ENCODE measurements around a stretch of chr2.

DNA sequence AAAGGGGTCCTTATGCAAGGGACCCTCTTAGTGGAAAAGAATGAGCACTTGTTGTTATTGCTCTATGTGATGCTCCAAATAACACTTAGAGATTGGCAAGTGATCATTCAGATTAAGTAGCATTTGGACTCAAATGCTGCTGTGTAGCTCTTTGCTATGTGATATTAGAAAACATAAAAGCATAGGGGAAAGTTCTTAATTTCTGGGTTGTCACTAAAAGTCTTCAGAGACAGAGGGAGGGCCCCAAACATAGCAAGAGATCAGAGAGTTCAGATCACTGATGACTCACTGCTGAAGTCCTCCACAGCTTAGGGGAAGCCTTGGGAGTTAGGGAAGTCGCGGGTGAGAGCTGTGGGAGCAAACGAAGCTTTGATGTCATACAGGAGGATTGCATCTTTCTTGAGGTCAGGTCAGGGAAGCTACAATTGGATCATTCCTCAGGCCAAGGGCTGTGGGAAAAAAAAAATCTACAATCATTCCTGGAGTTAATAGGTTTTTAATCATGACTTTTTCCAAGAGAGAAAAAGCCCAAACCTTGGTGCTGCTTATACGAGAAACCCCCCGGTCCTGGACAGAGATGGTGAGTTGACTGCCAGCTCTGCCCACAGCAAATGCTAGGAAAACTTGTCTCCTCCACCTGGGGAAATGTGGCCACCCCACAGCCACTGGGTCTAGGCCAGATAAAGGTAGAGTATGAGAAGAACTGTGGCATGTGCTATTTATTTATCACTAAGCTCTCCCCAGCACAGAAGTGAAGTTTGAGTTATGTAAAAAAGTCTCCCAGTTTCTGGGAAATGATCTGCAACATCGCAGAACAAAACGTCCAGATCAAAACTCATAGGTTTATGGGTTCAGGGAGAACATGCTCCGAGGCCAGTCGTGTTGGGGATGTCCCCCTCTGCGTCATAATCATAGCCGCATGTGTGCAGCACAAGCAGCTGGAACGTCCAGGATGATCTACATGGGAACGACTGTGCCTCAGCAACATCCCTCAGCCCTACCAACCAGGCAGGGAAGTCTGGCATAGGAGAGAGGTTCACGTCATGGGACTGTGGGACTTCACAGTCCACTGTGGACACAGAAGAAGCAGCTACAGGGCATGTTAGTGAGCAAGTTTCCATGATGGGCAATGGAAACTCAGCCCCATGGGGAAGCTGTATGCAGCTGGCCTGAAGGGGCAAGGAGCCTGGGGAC, 96.4 kb downstream of the COPS8 start:
- RRBS = no CpG with 5 or more reads among the region's 14 CpGs
CAGE:
- cytosol, long polyA plus RNA = no peak
- long polyA plus RNA = no peak
- nucleus, long polyA plus RNA = no peak

DNA sequence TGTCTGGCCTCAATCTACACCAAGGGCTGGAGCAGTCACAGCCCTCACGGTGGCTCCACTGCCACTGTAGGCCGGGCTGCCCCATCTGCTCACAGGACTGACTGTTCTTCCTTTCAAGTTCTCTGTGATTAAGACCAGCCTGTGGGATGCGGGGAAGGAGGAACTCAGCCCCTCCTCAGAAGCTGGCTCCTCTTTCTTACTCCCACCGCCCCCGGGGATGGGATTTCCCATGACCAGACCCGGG, 106.0 kb downstream of the COPS8 start:
- RRBS = no CpG with 5 or more reads among the region's 6 CpGs
CAGE:
- cytosol, long polyA plus RNA = no peak
- long polyA plus RNA = no peak
- nucleus, long polyA plus RNA = no peak

GRCh38 chr2:237257463-237257958, 156.5 kb downstream of the COL6A3 start:
- RRBS = 7% methylated on average over 6 of the region's 10 CpGs
CAGE:
- cytosol, long polyA plus RNA = no peak
- long polyA plus RNA = no peak
- nucleus, long polyA plus RNA = start-site peak on the plus strand at chr2:237257802-237257835, 33 and 43 reads in 2 replicates

- RRBS = no CpG with 5 or more reads among the region's 10 CpGs
CAGE:
- cytosol, long polyA plus RNA = no peak
- long polyA plus RNA = no peak
- nucleus, long polyA plus RNA = no peak
Measured at GRCh38 chr2:237358982-237359629, 54.9 kb downstream of the COL6A3 start.

DNA sequence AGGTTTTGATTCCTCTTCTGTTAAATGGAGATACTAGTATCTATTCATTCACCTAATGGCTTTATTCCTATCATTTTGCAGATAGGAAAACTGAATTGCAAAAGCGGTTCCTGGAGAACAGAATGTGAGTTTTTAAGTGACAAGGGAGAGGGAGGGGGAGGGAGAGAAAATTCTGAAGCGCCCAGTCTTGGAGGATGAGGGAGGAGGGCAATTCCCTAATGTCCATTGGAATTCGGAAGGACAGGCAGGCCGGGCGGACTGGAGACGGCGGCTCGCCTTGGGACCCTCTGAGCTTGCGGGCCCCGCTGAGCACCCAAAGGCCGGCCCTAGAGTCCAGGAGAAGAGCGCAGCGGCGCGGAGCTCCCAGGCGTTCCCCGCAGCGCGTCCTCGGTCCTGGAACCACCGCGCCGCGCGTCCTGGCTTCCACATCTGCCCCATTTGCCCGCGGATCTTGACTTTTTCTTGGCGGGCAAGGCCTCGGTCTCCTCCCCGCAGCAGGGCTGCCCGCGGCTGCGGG, 807 bp upstream of the MLPH start:
- RRBS = 11% methylated on average over 8 of the region's 33 CpGs
CAGE:
- cytosol, long polyA plus RNA = no peak
- long polyA plus RNA = no peak
- nucleus, long polyA plus RNA = no peak

GRCh38 chr2:237498309-237498780, 11.3 kb downstream of the MLPH start:
- RRBS = no CpG with 5 or more reads among the region's 11 CpGs
CAGE:
- cytosol, long polyA plus RNA = no peak
- long polyA plus RNA = no peak
- nucleus, long polyA plus RNA = no peak

- RRBS = no CpG with 5 or more reads among the region's 18 CpGs
CAGE:
- cytosol, long polyA plus RNA = no peak
- long polyA plus RNA = no peak
- nucleus, long polyA plus RNA = start-site peak on the minus strand at chr2:237500644-237500771, 10 and 14 reads in 2 replicates
Measured at GRCh38 chr2:237500589-237501483, 13.8 kb downstream of the MLPH start.

DNA sequence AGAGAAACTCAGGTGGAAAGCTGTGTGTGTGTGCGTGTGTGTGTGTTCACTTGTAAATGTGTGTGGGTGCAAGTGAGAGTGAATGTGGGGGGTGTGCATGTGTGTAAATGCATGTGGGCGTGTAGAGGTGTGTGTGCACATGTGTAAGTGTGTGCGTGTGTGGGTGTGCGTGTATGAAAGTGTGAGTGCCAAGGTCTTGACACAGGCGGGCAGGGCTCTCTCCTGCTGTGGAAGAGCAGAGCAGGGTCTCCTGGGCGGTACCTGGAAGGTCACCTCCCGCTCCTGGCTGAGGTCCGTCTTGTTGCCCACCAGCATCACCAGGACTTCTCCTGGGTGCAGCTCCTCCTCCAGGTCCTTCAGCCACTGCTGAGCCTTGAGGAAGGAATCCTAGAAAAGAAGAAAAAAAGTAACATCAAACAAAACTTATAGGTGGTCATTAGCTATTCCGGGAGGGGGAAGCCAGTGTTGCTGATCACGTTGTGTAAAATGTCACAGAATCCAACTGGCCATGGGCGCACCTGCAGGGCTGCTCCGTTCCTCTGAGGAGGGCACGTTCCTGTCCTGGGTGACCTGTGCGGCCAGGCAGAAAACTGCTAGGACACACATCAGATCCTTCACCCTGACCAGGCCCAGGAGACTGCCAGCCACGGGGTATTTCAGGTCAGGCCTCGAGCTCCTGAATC, 10.8 kb downstream of the PRLH start:
- RRBS = no CpG with 5 or more reads among the region's 16 CpGs
CAGE:
- cytosol, long polyA plus RNA = no peak
- long polyA plus RNA = no peak
- nucleus, long polyA plus RNA = no peak

- RRBS = no CpG with 5 or more reads among the region's 9 CpGs
CAGE:
- cytosol, long polyA plus RNA = no peak
- long polyA plus RNA = no peak
- nucleus, long polyA plus RNA = no peak
Measured at GRCh38 chr2:237677842-237678472, 50.6 kb downstream of the LRRFIP1 start.

- RRBS = no CpG with 5 or more reads among the region's 2 CpGs
CAGE:
- cytosol, long polyA plus RNA = no peak
- long polyA plus RNA = no peak
- nucleus, long polyA plus RNA = no peak
Measured at GRCh38 chr2:237685235-237685588, 57.8 kb downstream of the LRRFIP1 start.

DNA sequence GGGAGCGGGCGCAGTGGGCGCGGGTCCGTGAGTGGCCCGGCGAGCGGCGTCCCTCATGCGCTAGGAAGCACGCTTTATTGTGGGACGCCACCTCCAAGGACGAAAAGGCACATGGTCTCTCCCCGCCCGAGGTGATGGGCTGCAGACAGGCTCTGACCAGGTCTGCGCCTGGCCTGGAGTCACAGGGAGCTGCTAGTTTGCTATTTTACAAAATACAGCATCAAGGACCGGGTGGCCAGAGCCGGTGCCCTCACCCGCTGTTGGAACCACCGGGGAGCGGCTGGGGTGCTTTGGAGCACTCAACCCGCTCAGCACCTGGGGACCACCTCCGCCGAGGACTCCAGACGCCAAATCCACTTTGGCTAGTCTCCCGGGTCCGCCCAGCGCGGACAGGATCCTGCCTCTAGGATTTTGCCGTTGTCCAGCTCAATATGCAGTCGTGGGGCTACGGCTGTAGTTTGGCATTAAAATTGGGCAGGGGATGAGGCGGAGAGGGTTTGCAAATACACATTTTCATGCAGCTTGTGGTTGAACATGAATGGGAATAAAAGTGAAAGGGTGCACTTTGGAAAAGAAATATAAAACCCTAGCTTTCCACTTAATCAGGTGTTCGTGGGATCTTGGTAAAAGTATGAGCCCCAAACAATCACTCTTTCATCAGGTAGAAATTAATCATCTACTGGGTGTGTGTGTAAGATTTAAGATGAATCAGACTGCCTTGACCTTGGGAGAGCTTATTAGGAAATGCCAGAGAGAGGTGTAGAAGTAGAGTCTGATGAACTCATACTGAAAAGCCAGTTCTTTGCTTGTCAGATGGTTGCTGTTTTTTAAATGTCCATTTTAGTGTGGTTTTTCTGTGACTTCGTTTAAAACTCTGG, 65.5 kb downstream of the LRRFIP1 start:
- RRBS = 2% methylated on average over 10 of the region's 35 CpGs
CAGE:
- cytosol, long polyA plus RNA = no peak
- long polyA plus RNA = no peak
- nucleus, long polyA plus RNA = no peak

DNA sequence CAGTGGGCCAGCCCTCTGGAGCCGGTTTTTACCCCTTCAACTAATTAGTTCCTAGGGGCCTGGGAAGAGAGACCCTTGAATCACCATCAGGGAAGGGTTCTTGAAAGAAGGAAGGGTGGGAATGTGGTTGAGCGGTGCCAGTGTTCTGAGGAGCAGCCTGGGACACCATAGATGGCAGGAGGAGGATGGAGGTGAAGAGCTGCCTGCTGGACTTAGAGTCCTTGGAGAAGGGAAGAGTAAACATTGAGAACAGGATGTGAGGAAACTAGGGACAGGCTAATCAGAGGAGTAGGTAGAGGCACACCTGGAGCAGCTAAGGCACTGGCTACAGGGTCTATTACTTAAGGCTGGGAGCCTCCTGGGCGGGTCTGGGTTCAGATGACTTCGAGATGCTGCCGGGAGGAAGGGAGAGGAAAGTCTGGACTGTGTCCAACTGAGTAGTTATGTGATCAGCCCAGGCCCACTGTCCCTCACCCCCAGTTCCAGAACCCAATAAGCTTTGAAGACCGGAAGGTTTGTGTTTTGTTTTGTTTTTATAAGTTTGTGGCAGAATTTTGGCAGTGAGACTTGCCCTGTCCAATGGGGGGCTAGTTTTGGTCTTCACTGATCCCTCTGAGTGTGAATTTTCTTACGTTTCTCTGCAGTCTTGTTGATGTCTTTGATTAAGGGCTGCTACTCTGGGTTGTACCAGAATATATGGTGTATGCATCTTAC, 66.3 kb downstream of the LRRFIP1 start:
- RRBS = 40% methylated on average over 2 of the region's 7 CpGs
CAGE:
- cytosol, long polyA plus RNA = no peak
- long polyA plus RNA = no peak
- nucleus, long polyA plus RNA = no peak

GRCh38 chr2:237715522-237716159, 82.9 kb upstream of the RBM44 start:
- RRBS = 54% methylated on average over 6 of the region's 13 CpGs
CAGE:
- cytosol, long polyA plus RNA = no peak
- long polyA plus RNA = no peak
- nucleus, long polyA plus RNA = no peak

DNA sequence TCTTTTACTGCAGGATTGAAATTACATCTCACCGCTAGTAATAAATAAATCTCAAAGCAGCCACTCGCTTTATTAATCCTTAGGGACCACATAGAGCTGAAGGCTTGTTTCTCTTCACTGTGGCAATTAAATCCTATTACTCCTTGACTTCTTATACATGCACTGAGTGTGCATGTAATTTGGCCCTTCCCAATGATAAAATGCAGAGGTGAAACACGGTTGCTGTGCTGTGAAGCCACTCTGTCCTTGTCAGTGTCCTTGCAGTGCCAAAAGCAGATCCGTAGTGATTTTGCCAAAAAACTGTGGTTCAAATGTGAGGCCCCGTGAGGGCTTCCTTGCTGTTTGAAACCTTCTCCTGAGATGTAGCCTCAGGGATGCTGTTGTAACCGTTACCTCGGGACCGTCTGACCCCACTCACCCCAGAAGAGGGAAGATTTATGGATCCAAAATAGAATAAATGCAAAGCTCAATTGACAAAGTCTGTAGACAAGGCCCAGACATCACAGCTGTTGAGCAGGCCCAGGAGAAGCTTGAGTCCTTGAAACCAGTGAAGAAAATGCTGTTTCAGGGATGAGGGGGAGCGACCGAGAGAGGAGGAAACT, 76.9 kb upstream of the RBM44 start:
- RRBS = no CpG with 5 or more reads among the region's 10 CpGs
CAGE:
- cytosol, long polyA plus RNA = no peak
- long polyA plus RNA = no peak
- nucleus, long polyA plus RNA = no peak

DNA sequence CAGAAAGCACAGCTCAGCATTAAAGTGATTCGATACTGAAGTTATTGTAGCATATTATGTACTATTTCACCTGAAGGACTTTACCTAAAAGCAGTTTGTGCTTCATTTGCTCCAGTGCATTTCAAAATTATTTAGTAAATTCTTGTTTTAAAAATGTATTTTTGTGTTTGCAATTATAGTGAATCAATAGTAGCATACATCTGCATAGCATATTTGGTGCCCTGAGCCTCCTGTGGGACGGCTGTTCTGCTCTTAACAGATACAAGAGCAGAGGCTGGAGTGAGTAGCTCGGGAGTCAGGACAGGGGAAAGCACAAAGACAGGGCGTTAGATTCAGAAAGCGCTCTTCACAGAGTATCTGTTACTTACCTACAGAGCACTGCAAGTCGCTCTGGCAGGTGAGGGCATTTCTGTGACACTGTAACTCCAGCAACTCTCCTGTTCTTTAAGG, 74.3 kb upstream of the RBM44 start:
- RRBS = no CpG with 5 or more reads among the region's 6 CpGs
CAGE:
- cytosol, long polyA plus RNA = no peak
- long polyA plus RNA = no peak
- nucleus, long polyA plus RNA = no peak

GRCh38 chr2:237730404-237730673, 68.2 kb upstream of the RBM44 start:
- RRBS = no CpG with 5 or more reads among the region's 2 CpGs
CAGE:
- cytosol, long polyA plus RNA = no peak
- long polyA plus RNA = no peak
- nucleus, long polyA plus RNA = no peak

GRCh38 chr2:237782160-237782416, 16.5 kb upstream of the RBM44 start:
- RRBS = no CpG with 5 or more reads among the region's 2 CpGs
CAGE:
- cytosol, long polyA plus RNA = no peak
- long polyA plus RNA = no peak
- nucleus, long polyA plus RNA = no peak

DNA sequence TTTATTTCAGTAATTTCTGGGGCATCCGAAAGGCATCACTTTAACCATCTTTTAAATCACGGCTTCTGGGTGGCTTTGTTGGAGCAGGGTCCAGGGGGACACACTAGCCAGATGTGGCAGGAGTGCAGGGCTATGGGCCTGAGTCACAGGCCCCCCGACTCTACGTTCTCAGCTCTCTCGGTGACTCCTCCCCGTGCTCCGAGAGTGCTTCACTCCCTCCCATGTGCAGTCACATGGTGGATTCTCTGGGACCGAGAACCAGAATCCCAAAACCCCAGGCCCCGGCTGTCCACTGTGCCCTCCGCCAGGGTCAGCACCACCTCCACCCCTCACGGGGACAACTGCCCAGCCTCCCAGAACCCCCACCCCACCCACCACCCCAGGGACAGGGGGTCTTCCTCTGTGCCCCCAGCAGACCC, 4.2 kb downstream of the RAMP1 start:
- RRBS = no CpG with 5 or more reads among the region's 11 CpGs
CAGE:
- cytosol, long polyA plus RNA = no peak
- long polyA plus RNA = no peak
- nucleus, long polyA plus RNA = no peak

DNA sequence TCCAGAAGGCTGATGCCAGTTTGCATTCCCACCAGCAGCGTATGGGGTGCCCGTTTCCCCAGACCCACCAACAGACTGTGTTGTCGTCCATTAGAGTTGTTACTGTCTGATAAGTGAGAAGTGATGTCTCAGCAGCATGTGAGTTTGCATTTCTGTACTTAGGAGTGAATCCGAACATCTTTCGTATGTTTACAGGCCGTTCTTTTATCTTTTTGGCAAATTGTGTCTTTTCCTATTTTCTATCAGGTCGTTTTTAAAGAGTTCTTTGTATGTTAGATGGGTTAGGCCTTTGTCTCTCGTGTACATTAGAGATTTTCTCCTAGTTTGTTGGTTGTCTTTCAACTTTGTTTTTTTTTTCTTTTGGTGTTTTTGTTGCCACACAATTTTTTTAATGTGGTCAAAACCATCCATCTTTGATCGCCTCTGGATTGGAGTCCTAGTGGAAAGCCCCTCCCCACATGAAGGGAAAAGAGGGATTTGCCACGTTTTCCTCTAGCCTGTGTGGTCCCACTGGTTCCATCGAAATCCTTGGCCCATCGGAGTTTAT, 22.2 kb downstream of the RAMP1 start:
- RRBS = no CpG with 5 or more reads among the region's 12 CpGs
CAGE:
- cytosol, long polyA plus RNA = no peak
- long polyA plus RNA = no peak
- nucleus, long polyA plus RNA = no peak

DNA sequence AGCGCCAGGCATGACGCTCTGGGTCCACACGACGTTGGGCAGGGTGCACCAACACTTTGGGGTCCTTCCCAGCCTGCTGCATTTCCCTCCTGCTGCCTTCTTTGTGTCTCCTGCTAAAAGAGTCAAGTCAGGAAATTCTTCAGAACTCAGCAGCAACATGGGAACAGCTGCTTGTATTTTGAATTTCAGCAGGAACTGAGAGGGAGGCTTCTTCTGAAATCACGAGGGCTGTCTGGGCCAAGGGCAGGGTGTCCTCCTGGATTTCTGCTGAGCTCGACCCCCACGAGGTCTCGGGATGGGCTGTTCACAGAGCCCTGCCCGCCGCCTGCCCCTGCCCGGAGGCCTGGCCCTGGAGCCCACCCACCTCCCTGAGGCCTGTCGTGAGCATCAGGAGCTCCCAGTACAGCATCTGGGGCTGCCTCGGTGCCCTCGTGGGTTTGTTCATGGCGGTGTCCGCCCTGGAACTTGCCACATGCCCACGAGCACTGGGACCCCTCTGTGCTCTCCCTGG, 25.6 kb downstream of the RAMP1 start:
- RRBS = no CpG with 5 or more reads among the region's 17 CpGs
CAGE:
- cytosol, long polyA plus RNA = no peak
- long polyA plus RNA = no peak
- nucleus, long polyA plus RNA = no peak